Measurements from ENCODE around the gene ACADM.

GRCh38 chr1:70425553-70425919, 14.5 kb downstream of the CTH start:
- PRO-cap = no peak
- RRBS = no CpG with 5 or more reads among the region's 2 CpGs

- PRO-cap = no peak
Observed at GRCh38 chr1:70458100-70458526, 47.0 kb downstream of the CTH start.

DNA sequence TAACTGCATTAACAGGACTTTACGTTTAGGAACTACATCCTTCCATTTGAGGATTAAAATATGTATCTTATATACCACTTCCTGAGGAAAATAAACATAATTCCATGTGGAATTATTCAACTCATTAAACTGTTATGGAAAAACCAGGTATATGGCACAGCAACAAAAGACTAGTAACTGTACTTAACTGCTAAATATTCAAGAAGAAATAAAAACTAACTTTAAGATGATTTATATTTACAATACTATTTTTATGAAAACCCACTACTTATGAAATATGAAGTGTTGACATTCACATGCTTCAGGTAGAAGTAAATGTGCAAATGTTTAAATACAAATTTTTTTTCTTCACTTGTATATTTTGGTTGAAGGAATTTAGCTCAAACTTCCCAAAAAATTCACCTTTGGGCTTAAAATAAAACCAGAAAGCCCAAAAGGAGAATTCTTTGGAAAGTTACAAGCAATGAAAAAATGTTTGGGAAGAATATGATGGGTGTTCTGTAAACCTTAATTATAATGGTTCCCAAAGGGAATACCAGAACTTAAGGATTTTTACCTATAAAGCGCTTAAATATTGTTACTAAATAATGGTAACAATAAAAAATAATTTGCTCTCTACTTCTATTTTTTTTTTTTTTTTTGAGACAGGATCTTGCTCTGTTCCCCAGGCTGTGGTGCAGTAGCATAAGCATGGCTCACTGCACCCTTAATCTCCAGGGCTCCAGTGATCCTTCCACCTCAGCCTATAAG, 13.4 kb downstream of the ZRANB2 start:
- PRO-cap = no peak
- RRBS = no CpG with 5 or more reads among the region's 2 CpGs

- PRO-cap = no peak
- RRBS = no CpG with 5 or more reads among the region's 7 CpGs
Observed at GRCh38 chr1:73593306-73593935, 604.6 kb downstream of the LRRIQ3 start.

GRCh38 chr1:74392933-74393248, 119.5 kb downstream of the LRRC53 start:
- PRO-cap = no peak
- RRBS = no CpG with 5 or more reads among the region's 2 CpGs

- PRO-cap = no peak
- RRBS = no CpG with 5 or more reads among the region's 4 CpGs
Observed at GRCh38 chr1:74467754-74468434, 44.5 kb downstream of the LRRC53 start.

- PRO-cap = bidirectional peak, plus-strand start at chr1:75724434, minus-strand start at chr1:75724312; bidirectional peak, plus-strand start at chr1:75724761, minus-strand start at chr1:75724653
- RRBS = 5% methylated on average over 24 of the region's 85 CpGs
Observed at GRCh38 chr1:75724178-75725302, at the start of gene ACADM. ACADM (plus strand) TSS chr1:75724709.

DNA sequence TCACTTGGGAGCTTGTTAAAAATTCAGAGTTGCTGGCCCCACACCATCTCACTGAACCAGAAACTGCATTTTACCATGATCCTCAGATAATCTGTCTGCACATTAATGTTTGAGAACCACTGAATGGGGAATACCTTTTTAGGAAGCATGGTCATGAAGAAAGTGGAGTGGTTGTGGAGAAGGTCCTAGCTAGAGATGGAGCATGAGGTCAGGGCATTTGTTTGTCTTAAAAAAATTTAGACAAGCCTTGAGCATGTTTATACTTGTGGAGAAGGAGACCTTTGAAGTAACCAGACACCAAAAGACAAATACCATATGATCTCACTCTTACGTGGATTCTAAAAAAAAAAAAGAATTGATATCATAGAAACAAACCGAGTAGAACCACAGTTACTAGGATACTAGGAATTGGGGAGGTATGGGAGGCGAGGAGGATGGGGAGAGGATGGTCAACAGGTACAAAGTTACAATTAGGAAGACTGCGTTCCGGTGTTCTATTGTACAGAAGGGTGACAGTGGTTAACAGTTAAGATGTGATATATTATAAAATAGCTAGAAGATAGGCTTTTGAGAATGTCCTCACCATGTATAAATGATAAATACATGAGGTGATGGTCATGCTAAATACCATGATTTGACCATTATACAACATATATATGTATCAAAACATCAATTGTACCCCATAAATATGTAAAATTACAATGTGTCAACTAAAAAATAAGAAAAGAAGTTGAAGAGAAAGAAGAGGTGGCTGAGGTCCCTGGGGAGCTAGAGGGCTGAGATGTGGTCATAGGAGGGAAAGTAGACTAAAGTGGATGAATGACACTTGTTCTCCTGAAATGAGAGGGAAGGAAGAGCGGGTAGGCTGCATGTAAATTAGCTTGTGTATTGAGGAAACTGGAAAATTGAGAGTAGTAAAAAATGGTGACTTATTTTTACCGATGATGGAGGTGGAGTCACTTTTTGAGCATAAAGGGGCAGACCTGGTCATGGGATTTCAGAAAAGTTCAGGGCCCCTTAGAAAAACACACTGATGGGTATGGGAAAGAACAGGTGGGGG, 116.7 kb downstream of the ST6GALNAC3 start:
- PRO-cap = no peak
- RRBS = no CpG with 5 or more reads among the region's 7 CpGs

GRCh38 chr1:76198154-76198634, 123.6 kb downstream of the ST6GALNAC3 start:
- PRO-cap = no peak
- RRBS = no CpG with 5 or more reads among the region's 1 CpG

DNA sequence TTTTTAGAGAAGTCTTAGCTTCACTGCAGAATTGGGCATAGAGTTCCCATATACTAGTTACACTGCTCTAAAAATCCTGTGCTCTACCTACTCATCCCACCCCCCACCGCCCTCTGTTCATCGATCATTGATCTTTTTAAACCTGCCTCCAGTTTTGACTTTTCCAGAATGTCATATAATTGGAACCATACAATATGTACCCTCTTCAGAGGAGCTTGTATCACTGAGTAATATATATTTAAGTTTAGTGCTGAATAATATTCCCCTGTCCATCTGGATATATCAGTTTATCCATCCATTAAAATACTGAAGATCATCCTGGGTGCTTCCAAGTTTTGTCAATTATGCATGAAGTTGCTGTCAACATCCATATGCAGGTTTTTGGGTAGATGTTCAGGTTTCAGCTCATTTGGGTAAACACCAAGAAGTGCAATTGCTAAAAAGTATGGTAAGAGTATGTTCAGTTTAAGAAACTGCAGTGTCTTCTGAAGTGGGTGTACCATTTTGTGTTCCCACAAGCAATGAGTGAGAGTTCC, 124.6 kb downstream of the ZZZ3 start:
- PRO-cap = no peak
- RRBS = no CpG with 5 or more reads among the region's 2 CpGs

DNA sequence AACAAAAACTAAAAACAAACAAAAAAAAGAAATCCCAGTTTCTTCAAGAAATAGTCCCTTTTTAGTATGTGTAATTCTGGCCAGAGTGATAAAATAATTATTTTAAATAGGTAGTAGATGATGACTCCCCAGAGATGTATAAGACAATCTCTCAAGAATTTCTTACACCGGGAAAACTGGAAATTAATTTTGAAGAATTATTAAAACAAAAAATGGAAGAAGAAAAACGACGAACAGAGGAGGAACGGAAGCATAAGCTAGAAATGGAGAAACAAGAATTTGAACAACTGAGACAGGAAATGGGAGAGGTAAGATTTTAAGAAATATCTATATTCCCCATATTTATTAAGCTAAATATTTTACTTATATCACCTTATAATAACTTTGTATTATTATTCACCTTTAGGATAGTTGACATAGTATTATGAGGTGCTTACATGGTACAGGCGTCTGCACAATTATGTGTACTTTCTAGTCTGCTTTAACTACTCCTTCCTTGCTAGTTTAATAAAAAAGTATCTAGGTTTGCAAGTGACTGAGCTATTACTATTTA, 44.8 kb downstream of the NEXN start:
- PRO-cap = no peak
- RRBS = no CpG with 5 or more reads among the region's 5 CpGs

GRCh38 chr1:77969646-77970156, 9.2 kb downstream of the FUBP1 start:
- PRO-cap = no peak
- RRBS = no CpG with 5 or more reads among the region's 1 CpG

DNA sequence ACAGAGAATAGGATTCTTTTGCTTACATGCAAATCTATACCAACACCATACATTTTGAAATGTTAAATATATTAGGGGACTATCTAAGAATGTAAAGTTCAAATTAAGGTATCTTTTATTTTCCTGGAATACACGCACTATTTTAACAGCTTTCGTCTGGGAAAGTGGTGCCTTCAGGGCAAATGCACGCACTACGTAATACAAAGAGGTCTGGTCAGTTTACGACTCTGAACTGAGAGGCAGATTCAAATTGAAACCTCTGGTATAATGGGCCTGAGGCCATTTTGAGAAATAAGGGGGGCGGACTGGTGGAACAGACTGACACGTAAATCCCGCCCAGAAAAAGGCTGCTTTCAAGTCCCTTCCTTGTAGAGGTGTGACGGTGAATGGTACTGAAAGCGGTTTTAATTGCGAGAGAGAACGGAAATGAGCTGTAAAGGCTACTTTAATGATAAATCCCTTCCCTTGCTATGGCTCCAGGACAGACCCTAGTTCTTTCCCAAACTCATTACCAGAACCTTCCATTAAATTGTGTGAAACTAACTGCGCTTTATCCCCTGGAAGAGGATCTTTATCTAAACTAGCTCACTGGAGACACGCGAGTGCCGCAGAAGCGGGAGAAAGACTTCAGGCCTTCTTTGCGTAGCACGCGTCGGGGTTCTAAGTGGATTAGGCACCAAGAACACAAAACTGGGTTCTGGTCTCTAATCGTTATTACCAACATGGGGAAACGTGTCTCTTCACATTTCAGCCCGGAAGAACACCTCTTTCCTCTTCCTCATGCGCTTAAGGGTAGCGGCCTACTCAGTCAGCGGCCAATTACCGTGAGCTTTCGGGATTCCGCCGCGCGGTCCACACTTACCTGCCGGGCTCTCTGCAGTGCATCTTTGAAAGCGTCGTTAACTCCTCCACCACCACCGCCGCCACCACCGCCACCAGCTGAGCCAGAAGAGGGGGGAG, 569 bp downstream of the FUBP1 start:
- PRO-cap = bidirectional peak, plus-strand start at position 369 of the sequence, minus-strand start at position 212 of the sequence
- RRBS = no CpG with 5 or more reads among the region's 39 CpGs

DNA sequence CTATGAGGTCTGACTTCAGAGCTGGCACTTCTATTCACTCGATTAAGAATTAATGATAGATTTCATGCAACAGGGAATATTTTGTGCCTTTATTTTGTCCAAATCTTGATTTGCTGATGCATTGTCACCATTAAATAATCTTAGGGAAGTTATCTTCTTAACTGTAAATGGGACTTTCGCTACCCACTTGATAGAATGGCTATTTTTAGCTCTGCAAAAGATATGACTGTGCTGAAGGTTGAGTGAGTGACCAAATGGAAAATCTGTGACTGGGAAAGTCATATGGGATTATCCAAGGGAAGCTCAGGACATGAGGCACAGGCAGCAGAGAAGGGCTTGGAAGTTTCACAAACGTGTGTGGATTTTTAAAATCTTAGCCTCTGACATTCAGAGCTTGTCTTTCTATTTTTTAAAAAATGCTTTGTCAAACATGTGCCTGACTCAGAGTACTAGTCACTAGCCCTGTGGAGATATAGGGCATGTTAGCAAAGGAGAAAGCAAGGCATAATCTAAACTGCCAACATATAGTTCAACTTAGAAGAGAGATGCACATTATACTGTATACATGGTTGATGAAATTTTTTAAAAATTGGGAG, 36.6 kb downstream of the GIPC2 start:
- PRO-cap = no peak
- RRBS = no CpG with 5 or more reads among the region's 3 CpGs

DNA sequence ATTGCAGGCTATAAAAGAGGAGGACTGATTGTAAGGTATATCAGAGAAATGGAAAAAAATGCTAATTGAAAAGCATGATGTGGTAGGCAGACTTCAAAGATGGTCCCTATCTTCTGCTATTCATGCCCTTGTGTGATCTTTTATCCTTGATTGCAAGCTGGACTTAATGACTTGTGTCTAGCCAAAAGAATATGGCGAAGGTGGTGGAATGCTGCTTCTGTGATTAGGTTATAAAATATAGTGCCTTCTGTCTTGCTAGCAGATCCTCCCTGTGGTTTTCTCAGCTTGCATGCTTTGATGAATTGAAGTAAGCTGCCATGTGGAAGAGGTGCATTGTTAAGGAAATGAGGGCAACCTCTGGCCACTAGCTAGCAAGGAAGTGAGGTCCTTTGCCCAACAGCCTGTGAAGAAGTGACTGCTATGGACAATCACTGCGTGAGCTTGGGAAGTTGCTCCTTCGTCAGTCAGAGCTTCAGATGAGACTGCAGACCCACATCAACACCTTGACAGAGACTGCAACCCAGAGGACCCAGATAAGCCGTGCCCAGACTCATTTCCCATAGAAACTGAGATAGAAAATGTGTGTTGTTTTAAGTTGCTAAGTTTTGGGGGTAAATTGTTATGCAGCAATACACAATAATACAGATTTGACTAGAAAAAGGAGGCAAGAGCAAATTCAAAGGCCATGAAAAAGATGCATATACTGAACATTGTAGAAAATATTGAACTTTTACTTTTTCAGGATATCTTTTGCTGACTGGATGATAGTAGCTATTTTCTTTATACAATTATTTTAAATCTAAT, 109.4 kb downstream of the GIPC2 start:
- PRO-cap = no peak
- RRBS = no CpG with 5 or more reads among the region's 4 CpGs

DNA sequence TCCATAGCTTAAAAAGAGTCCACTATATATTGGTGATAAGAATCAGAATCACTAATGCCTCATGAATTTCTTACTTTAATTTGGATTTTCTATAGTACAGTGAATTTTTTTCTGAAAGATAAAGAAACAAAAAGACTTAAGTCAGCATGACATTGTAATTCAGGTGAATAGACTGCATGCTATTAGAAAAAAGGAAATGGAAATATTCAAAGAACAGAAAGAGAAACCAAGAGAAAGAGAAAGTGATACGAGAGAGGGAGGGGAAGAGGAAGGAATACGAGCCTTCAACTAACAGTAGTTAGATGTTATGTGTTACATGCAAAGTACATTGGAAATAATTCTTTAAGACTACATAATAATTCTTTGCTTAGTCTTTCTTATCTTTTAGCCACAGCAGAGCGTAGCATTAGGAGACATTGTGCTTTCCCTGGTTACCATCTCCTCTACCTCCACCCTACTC, 46.3 kb upstream of the ADGRL4 start:
- PRO-cap = bidirectional peak, plus-strand start at position 250 of the sequence, minus-strand start at position 178 of the sequence
- RRBS = no CpG with 5 or more reads among the region's 3 CpGs

DNA sequence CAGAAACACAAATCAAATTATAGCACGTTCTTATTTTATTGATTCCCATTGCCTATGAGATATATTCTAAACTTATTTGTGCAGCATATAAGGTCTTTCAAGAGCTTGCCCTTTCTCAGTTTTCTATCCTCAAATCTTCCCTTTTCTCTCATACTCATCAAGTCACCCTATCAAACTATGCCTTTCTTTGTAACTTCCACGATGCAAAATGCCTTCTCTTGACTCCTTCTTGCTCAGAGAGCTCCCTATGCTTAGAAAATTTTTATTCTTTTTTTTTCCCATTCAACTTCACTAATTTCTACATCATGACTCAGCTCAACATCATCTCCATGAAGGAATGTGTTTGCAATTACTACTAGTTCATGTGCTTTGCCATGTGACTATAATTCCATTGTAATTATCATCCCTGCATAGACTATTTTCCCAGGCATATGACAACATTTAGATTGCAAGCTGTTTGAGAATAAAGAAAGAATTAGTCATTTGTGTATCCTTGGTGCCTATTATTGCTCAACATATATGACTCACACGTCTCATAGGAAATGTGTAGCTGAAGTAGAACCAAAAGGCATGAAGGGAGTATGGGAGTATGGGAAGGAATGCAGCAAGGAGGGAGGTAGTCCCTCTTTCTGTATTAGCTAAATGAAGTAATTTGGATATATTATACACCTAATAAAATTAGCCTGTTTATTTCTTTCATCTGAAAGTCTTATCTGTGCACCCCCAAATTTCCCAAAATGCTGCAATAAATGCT, 316.6 kb upstream of the ADGRL4 start:
- PRO-cap = bidirectional peak, plus-strand start at position 571 of the sequence, minus-strand start at position 249 of the sequence
- RRBS = no CpG with 5 or more reads among the region's 3 CpGs

- PRO-cap = no peak
- RRBS = no CpG with 5 or more reads among the region's 3 CpGs
Observed at GRCh38 chr1:80750084-80750283, 1050.8 kb upstream of the ADGRL2 start.

DNA sequence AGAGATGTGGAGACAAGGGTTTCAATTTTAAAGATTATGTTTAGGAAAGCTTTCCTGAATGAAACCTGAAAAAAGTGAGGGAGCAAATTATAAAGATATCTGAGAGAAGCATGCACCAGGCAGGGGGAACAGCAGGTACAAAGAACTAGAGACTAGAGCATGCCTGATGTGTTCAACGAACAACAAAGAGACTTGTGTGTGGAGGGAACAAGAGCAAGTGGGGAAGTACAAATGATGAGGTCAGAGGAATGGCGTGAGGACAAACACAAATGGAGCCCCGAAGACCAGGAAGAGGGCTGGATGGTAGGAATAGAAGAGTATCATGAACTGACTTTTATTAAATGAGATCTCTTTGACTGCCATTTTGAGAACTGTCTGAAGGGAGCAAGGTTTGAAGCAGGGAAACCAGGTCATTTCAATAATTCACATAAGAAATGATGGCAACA, 993.8 kb upstream of the ADGRL2 start:
- PRO-cap = no peak
- RRBS = no CpG with 5 or more reads among the region's 3 CpGs

GRCh38 chr1:81178057-81178339, 622.7 kb upstream of the ADGRL2 start:
- PRO-cap = no peak
- RRBS = no CpG with 5 or more reads among the region's 8 CpGs

All from MCF 10A (cell line).